Breast (tissue), 4 donors: ENCODE results near the genes TTC1 and C1QTNF2.

GRCh38 chr5:158119842-158120339 lies 260.9 kb upstream of the CLINT1 start:
- PRO-cap, 3 experiments = no peak in any of the 3 experiments
- RRBS = no CpG with 5 or more reads among the region's 5 CpGs

GRCh38 chr5:158727195-158727688 lies 372.5 kb downstream of the EBF1 start:
- PRO-cap, 3 experiments = no peak in any of the 3 experiments
- RRBS = no CpG with 5 or more reads among the region's 8 CpGs

- PRO-cap, 3 experiments = no peak in any of the 3 experiments
- RRBS = no CpG with 5 or more reads among the region's 1 CpG
Measured at GRCh38 chr5:158881680-158882181, 218.0 kb downstream of the EBF1 start.

GRCh38 chr5:159034584-159034872 lies 65.2 kb downstream of the EBF1 start:
- PRO-cap, 3 experiments = no peak in any of the 3 experiments
- RRBS = no CpG with 5 or more reads among the region's 2 CpGs

DNA sequence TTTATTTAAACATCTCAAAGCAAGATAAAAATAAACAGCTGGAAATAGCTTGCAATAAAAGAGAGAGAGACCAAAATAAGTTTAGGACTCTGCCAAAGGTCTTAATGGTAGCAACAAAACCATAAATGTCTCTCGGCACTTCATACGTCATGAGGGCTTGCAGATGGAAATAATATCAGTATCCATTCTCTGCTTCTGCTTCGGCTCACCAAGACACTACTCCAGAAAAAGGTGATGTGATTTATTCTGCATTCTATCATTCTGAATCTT lies 56.2 kb downstream of the EBF1 start:
- PRO-cap, 3 experiments = no peak in any of the 3 experiments
- RRBS = no CpG with 5 or more reads among the region's 3 CpGs

DNA sequence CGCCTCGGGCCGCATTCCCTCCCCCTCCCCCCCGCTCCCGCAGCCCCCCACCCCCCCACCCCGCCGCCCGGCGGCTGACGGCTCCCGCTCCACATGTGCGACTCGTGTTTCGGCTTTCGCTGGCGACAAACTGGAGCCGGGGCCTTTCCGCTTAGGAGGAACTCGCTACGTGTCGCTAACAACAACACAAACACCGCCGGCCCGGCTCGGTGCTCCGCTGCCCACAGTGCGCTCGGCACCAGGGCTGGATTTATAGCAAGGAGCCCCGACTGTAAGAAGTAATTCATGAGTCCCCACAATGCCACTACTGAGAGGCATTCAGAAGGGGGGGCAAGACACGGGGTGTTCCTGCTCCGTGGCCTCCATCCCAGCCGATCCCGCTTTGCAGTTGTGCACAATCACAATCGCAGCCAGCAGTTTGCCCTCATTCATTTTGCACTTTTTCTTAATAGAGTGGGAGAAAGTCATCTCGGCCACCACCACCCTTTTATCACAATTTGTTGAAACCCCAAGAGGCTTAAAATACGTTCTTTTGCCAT lies 48.3 kb downstream of the EBF1 start:
- PRO-cap, 3 experiments = no peak in any of the 3 experiments
- RRBS = 8% methylated on average over 19 of the region's 36 CpGs

DNA sequence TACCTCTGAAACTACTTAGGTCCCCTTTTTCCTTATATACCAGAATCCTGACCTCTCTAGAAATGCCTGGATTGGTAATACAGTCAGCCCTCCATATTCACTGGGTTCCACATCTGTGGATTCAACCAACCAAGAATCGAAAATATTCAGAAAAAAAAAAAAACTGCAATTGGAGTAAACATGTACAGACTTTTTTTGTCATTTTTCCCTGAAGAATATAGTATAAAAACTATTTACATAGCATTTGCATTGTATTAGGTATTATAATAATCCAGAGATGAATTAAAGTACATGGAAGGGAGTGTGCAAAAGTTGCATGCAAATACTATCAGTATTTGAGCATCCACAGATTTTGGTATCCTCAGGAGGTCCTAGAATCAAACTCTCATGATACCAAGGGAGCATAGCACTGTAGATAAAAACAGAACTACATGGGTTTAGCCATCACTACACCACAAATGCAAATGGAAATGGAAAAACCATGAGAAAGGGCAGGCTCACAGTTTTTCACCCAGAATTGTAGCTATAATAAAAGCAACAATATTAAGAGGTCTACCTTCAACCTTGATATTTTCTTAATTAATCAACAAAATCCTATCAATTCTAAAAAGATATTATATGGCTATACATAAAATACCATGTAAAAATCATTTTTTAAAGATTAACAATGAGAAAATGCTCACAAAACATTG lies 17.3 kb downstream of the RNF145 start:
- PRO-cap, 3 experiments = no peak in any of the 3 experiments
- RRBS = no CpG with 5 or more reads among the region's 1 CpG

DNA sequence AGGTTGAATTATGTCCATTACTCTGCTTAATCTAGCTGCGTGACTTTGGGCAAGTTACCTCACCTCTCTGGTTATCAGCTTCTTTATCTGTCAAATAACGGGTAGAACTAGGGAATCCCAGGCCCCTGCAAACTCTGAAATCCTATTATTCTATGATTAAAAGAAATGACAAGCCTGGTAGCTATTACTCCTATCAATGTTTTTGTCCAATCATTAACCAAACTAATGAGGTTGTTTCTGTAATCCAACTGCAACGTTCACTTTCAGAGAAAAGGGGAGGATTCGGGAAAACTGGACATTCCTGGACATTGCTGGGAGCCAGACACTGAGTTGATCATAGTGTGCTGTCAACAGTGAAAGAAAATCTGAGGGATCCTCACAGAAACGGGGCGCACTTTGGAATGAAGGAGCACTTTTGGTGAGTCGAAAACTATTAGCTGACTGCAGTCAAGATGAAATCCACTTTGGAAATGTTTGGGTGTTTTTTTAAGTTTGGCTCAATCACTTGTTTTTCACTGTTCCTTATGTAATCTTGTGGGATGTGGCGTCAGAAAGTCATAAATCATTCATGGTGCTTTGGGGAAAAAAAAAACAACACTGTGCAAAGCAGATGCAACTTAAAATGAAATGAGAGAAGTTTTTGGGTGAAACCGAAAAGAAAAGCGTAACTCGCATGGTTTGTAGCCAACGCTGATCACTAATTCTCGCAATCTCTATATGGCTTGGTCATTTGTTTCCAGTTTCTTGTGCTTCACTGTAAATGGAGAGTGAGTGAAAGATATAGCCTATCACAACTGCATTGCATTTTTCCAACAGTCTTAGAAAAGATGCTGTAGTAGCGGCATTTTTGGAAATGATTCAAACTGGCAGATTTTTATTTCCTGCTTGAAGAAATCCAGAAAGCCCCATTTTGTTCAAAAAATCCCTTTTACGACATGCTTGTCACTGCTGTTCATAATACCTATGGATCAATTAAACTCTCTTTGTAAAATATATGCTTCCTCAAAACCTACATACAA lies 51.2 kb upstream of the ADRA1B start:
- PRO-cap, 3 experiments = no peak in any of the 3 experiments
- RRBS = no CpG with 5 or more reads among the region's 15 CpGs

DNA sequence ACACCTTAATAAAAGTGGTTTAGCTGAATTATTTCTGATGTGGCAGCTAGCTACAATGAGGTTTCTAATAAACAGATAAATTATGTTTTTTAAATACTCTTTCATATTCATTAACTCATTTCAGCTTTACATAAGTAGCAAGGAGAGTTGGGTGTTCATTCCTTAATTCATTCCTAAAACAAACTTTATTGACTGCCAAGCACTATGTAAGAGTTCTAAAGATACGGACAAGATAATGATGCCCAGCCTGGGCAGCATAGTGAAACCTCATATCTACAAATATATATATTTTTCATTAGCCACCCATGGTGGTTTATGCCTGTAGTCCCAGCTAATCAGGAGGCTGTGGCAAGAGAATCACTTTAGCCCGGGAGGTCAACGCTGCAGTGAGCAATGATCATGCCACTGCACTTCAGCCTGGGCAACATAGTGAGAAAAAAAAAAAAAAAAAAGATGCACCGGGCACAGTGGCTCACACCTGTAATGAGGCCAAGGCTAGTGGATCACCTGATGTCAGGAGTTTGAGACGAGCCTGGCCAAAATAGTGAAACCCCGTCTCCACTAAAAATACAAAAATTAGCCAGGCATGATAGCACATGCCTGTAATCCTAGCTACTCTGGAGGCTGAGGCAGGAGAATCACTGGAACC lies 50.3 kb upstream of the ADRA1B start:
- PRO-cap, 3 experiments = no peak in any of the 3 experiments
- RRBS = no CpG with 5 or more reads among the region's 6 CpGs

- PRO-cap, 3 experiments = no peak in any of the 3 experiments
- RRBS = no CpG with 5 or more reads among the region's 3 CpGs
Measured at GRCh38 chr5:160007627-160007988, 1.3 kb upstream of the TTC1 start.

DNA sequence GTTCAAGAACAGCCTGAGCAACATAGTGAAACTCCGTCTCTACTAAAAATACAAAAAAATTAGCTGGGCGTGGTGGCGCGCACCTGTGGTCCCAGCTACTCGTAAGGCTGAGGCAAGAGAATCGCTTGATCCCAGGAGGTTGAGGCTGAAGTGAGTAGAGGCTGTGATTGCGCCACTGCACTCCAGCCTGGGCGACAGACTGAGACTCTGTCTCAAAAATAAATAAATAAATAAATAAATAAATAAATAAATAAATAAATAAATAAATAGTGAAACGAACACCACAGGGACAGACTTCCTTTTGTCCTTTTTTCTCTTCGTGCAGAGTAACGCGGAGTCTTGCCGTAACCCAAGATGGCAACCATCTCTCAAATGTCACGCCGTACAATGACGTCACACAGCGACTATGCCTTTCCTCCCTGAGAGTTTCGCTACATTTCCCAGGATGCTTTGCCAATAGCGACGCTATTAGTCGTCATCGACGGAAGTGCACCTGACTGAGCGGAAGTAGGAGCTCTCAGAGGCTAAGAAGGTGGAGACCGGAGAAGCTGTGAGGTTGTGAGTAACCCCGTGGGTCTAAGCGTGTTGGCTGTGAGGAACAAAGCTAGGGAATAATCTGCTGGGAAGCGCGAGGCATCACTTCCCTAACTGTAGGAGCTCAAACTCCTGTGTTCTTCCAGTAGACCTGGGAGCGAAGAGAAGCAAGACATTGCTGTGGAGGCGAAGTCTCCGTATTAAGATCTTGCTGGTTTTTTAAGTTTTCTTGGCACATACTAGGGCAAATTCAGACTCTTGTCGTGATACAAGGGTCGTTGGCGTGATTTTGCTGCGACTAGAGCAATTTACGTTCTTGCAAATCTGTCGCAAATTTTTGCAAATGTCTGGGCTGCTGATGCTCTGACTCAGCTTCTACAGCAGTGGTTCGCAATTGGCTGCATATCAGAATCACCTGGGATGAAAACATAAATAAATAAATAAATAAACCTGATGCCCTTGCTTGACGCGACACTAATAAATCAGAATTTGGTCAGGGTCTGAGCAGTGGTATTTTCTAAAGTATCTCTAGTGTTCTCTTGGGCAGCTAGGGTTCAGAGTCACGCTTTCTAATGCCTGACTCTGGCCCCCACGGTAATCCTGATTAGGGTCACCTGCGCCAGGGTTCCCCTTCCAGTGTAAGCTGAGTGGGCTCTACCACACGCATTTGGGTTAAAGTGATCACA lies at the start of gene TTC1:
TSS of gene TTC1 (plus strand) at position 504 of the 1,220 bp plus-strand sequence.
- PRO-cap, 3 experiments = peak in 3 of 3 experiments; most common plus-strand start position 520 of the sequence (in 2)
- RRBS = no CpG with 5 or more reads among the region's 45 CpGs

DNA sequence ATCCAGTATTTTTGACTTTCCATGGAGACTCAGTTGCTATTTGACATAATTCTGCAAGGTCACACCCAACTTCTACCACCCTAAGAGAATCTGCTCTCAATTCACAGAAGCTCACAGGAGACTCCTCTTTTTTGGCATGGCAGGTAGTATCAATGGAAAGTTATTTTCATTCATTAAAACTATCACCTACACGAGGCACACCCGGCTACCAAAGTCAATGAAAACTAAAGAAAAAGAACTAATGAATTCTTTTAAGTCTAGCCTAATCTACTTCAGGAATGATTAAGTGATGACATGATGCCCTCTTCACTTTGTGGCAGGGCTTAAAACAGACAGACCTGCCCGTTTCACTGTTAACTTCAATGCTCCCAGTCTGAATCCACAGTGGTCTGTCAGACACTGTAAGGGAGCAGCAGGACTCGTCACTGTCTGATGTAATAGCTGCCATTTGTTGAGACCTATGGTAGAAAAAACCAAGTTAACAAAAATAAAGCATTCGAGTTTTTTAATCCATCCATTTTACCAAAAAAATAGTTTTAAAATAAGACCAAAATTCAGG lies 38.9 kb downstream of the PWWP2A start:
- PRO-cap, 3 experiments = no peak in any of the 3 experiments
- RRBS = no CpG with 5 or more reads among the region's 5 CpGs

DNA sequence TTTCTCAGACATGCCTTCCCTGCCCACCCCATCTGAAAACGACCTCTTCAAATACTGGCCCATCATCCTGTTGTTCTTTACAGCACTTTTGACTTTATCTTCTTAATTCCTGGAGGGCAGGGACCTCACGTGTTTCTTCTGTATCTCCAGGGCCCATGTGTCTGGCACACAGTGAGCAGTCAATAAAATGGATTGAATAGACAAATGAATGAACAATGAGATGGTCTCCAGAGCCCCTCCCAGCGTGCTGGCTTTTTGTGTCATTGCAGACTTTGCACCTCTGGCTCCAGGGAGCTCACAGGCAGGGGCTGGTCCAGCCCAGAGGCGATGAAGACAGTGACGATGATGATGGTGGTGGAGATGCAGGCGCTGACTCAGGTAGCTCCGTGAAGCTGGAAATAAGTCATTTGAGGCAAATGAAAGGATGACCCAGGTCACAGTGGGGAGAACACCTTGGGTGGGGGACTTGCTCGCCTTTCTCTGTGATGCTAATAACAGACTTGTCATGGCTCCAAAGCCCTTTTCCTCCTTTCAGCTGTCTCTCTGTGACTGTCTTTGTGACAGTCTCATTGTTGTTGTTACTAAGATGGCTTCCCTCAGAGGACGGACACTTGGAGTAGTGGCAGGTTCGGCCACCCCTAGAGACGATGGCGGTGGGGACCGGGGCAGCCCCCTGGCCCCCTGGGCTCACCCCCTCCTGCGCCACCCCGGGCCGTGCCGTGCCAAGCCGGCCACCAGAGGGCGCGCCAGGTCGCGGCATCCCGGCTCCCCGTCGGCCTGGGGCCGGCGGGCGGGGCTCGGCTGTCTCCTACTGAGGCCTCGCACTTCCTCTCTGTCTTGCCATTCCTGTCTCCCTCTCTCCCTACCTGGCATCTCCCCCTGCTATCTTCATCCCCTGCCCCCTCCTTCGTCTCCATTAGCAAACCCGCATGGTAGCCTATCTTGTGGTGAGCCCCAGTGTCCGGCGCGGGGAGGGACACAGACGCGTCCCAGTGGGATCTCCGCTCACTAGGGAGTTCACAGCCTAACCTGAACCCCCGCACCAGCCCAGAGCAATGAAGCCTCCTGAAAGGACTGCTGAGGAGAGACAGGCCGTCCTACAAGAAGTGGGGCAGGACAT lies 30.2 kb upstream of the FABP6 start:
- PRO-cap, 3 experiments = no peak in any of the 3 experiments
- RRBS = 9% methylated on average over 3 of the region's 40 CpGs

- PRO-cap, 3 experiments = no peak in any of the 3 experiments
- RRBS = no CpG with 5 or more reads among the region's 8 CpGs
Measured at GRCh38 chr5:160357834-160358305, 12.6 kb downstream of the C1QTNF2 start.

DNA sequence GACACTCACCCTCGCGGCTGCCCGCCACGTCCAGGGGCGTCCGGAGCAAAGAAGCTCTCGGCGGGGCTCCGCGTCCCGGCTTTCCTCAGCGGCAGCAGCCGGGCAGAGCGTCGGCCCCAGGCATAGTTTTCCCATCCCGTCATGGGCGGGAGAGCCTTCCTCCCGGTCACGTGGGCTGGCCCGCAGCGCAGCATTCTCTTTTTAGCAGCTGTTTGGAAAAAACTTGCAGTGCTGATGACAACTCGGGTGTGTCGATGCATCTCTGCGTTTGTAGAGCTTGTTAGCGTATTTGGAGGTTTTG lies at the start of gene C1QTNF2:
TSS of gene C1QTNF2 (minus strand) at position 124 of the 301 bp plus-strand sequence.
- PRO-cap, 3 experiments = peak in 2 of 3 experiments; most common minus-strand start position 83 of the sequence (in 1)
- RRBS = under 1% methylated on average over 12 of the region's 25 CpGs

- PRO-cap, 3 experiments = no peak in any of the 3 experiments
- RRBS = no CpG with 5 or more reads among the region's 6 CpGs
Measured at GRCh38 chr5:160470670-160471493, 49.2 kb downstream of the PTTG1 start.

DNA sequence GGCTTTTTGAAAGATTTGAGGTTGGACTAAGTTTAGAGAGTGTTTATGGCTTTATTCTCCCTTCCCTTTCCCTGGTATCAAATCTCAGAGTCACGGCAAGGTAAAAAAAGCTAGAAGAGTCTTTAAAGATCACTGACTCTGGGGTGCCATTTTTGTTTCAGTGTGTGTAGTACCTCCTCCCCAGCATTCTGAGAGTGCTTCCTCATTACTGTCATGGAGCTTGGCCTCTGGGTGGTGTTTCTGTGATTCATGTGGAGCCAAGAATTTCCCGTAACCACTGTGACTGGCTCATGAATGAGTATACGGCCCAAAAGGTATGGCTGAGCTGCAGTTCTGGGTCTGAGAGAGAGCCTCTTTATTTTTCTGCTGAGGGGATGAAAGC lies 85.5 kb downstream of the PTTG1 start:
- PRO-cap, 3 experiments = no peak in any of the 3 experiments
- RRBS = no CpG with 5 or more reads among the region's 3 CpGs

- PRO-cap, 3 experiments = no peak in any of the 3 experiments
- RRBS = no CpG with 5 or more reads among the region's 3 CpGs
Measured at GRCh38 chr5:160615218-160615776, 193.6 kb downstream of the PTTG1 start.

DNA sequence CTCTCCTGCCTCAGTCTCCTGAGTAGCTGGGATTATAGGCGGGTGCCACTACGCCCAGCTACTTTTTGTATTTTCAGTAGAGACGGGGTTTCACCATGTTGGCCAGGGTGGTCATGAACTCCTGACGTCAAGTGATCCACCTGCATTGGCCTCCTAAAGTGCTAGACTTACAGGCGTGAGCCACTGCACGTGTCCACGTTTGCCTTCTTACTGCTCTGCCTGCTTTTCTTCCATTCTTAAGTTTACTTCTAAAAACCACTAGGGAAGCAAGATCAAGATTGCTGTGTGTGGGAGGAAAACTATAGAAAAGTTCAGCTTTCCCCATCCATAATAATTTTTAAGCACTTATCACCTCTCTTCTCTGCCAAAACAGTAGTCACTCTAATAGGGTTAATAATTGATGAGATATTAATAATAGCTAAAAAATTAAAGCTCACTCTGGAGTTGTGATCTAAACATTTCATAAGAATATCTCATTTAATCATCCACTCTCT lies 317.1 kb upstream of the ATP10B start:
- PRO-cap, 3 experiments = no peak in any of the 3 experiments
- RRBS = no CpG with 5 or more reads among the region's 7 CpGs

DNA sequence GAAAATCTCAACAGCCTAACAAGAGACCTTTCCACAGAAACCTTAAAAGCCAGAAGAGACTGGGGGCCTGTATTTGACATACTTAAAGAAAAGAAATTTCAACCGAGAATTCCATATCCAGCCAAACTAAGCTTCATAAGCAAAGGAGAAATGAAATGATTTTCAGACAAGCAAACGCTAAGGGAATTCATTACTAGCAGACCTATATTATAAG lies 540.5 kb upstream of the CCNG1 start:
- PRO-cap, 3 experiments = no peak in any of the 3 experiments
- RRBS = no CpG with 5 or more reads among the region's 2 CpGs